ENCODE measurements around a stretch of chr22.

DNA sequence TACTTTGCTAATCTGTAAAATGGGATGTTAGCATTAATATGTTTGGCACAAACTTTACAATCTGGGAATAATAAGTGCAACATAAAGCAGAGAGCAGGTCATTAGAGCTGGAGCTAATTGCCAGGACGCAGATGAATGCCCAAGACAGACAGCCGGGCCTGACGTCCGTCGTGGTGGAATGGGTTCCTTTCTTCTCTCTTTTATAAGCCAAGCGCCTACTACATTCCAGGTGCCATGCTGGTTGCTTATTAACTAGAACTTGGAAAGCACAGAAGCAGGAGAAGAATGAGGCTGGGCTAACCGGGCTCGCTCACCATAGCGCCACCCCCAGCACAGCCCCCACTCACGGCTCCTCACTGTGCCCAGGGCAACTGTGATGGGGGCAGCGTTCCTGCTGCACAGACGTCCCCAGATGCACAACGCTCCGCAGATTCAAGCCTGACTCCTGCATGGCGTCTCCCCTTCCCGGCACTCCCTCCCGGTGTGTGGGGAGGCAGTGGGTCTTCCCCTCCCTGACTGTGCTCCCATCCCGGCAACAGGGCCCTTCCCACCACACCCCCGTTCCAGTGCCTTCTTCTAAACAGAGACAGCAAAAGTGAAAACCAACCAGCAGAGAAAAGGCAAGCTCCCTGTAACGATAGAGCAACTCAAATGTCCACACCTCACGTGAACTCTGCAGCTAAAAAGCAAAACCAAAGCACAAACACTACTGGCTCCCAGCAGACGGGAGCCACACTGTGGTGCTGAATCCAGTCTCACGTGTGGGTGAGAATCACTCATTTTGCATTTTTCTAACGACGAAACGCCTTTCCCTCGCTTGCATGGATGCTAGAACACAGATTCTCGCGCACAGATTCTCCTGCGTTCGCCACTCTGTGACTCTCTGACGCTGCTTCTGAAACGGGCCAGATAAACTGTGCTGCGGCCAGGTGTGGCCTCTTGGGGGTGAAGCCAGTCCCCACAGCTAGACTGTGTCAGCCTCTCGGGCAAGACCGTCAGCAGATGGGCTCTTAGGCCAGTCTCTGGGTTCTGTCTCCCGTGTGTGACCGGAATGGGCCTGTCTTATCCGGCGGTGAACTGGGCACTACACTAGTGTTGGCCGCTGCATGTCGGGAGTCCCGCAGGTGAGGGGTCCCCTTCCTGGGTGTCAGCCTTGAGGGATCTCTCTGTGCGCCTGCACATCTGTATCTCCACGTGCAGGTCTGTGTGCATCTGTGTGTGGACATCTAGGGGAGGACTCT, 44.3 kb downstream of the TRMU start:
- RRBS = 21% methylated on average over 2 of the region's 45 CpGs

- RRBS = no CpG with 5 or more reads among the region's 12 CpGs
Observed at GRCh38 chr22:46451265-46451737, 86.1 kb downstream of the CELSR1 start.

- RRBS = no CpG with 5 or more reads among the region's 19 CpGs
Observed at GRCh38 chr22:46457644-46458236, 79.7 kb downstream of the CELSR1 start.

GRCh38 chr22:46547812-46548372, 10.5 kb upstream of the CELSR1 start:
- RRBS = no CpG with 5 or more reads among the region's 7 CpGs

DNA sequence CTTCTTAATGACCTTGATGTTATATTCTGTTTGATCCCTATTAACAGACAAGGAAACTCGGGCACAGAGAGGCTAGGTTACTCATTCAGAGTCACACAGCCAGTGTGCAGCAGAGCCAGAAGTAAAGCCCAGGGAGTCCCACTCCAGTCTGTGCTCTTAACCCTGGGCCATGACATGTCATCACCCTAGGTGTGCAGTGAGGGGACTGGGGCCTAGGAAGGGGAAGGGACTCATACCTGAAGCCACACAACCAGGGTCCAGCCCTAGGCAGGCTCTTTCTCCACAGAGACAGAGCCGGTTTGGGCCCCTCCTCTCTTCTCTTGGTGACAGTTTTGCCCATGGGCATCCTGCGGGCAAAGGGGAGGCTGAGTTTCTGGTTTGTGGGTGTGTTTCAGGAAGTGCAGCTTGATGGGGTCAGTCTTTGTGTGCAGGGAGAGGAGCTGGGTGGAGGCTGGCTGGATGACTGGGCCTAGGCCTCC, 23.1 kb upstream of the CELSR1 start:
- RRBS = no CpG with 5 or more reads among the region's 3 CpGs

GRCh38 chr22:46563720-46564078, 26.3 kb upstream of the CELSR1 start:
- RRBS = 35% methylated on average over 1 of the region's 11 CpGs

GRCh38 chr22:46573000-46573592, 35.7 kb upstream of the CELSR1 start:
- RRBS = 84% methylated on average over 5 of the region's 15 CpGs

DNA sequence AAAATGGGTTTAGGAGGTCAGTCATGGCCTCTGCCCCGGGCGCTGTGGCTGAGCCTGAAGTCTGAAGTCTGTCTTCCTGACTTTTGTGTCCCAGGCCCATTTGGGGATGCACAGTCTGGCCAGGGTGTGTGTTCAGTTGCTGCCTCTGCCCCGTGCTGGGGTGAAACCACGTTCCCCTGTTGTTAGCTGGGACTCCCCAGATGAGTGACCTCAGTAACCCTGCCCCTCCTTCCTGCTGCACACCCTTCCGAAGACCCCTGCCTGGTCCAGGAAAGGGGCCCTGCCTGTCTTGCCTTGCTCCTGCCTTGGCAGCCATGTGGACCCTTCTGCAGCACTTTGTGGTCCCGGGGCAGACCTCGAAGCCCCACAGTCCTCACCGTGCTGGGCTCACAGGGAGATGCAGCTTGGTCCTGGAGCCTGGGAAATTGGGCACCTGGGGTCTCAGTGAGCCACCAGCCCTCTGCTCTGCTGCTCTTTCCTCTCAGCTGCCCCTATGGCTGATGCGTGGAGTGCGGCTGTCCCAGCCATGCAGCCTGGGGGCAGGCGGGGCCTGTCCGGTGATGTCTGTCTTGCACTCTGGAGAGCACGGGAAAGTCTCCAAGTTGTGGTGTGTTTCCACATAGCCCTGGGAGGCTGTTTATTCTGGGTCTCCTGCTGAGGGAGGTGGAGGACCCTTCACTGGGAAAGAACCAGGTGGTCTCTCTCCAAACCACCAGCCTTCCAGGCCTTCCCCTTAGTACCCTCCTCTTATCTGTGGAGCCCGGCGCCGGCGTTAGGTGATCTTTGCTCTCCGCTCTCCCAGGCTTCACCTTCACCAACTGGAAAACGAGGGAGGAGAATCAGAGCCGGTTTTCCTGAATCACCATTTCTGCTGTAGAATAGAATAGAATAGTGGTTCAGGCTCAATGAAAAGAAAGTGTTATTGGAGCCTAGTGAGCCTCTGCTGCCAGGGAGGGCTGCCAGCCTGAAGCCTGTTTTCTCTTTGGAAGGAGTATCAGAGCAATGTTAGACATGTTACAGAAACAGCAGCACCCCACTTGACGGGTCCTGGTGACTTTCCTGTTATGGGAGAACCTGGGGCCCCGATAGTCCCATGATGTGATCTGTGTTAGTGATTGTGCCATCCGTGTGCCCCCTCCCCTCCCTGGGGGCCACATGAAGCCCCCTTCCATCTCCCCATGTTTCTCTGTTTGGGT, 41.3 kb upstream of the GRAMD4 start:
- RRBS = 57% methylated on average over 5 of the region's 23 CpGs

GRCh38 chr22:46649267-46649669, 29.1 kb downstream of the GRAMD4 start:
- RRBS = no CpG with 5 or more reads among the region's 14 CpGs

DNA sequence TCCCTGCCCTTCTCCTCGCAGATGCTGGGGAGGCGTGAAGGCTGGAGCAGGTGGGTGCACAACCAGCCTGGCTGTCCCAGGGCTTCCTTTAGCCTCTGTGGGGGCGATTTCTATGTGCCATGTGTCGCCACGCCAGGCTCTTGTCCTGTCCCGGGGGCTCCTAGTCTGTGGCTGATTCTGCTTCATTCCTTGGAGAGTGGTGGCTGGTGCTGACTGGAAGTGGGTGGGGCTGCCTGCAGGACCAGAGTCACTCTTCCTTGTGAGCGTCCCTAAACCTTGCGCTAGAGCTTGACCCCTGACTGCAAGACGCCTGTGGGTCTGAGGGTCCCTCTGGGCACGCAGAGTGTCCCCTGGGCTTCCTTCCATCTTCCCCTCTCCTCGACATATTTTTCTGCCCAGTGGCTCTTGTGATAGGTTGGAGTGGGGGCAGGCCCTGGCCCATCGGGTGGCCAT, 30.4 kb downstream of the GRAMD4 start:
- RRBS = no CpG with 5 or more reads among the region's 12 CpGs

DNA sequence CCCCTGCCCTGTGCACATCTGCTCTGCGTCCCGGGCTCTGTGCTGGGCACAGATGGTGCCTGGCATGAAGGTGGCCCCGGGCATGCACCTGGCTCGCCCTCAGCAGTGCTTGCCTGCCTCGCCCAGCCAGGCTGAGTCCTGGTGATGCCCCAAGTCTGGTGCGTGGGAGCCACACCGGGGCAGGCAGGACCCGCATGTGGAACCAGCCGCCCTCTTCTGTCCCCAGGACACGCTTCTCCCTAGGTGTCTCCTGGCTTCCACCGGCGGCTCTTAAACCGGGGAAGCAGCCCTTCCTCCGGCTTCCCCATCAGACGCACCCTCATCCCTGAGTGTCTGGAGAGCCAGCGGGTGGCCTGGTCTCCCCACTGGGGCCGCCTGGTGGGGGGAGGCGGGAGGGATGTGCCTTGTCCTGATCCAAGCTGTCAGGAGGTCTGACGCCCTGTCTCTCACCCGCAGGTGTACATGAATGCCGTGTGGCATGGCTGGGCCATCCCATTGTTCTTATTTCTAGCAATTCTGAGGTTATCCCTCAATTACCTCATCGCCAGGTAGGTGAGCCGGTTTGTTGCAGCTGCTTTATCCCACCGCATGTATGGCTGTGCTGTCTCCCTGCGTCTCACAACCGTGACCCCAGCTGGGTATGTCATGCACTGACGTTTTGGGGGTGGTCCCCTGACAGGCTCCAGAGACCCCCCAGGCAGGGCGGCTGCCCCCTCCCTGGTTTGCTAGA, 45.1 kb downstream of the GRAMD4 start:
- RRBS = 92% methylated on average over 9 of the region's 28 CpGs

- RRBS = no CpG with 5 or more reads among the region's 9 CpGs
Observed at GRCh38 chr22:46673972-46674221, 53.7 kb downstream of the GRAMD4 start.

- RRBS = no CpG with 5 or more reads among the region's 12 CpGs
Observed at GRCh38 chr22:46684489-46685106, 53.5 kb downstream of the CERK start.

DNA sequence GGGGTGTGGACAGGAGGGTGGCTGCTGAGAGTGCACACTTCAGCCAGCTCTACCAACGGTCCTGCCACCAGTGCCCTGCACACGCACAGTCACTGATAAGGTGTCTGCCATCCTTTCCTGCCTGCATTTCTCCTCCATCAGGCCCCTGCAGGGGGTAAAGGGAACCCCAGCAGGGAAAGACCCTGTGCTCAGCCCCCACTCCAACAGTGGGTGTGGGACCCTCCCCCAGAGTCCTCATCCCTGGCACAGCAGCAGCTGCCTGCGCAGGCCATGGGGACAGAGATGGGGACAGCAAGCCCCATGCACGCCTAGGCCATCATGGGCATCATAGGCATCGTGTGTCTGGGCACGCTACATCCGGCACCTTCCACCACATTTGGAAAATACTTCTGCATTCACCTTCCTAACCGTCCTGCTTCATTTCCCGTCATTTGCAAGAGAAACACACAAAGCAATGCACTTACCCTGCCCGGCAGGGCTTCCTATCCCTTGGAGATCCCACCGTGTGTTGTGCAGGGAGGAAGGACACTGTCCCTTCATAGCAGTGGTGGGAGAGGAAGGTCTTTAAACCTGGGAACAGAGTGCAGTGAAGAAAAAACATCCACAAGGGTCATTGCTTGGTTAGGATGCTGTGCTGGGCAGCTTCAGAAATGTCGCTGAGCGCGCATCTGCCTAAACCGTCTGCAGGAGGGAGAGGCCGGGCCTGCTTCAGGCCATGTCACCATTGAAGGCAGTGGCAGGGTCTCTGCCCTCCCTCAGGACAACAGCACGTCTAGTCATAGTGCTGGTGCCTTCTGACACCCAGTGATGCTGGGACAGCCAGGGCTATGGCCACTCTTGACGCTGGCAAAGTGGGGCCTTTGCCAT, 43.1 kb downstream of the CERK start:
- RRBS = 77% methylated on average over 2 of the region's 18 CpGs

GRCh38 chr22:46730498-46731030, 7.5 kb downstream of the CERK start:
- RRBS = no CpG with 5 or more reads among the region's 5 CpGs

- RRBS = 3% methylated on average over 3 of the region's 30 CpGs
Observed at GRCh38 chr22:46762762-46763573, 518 bp downstream of the TBC1D22A start.

DNA sequence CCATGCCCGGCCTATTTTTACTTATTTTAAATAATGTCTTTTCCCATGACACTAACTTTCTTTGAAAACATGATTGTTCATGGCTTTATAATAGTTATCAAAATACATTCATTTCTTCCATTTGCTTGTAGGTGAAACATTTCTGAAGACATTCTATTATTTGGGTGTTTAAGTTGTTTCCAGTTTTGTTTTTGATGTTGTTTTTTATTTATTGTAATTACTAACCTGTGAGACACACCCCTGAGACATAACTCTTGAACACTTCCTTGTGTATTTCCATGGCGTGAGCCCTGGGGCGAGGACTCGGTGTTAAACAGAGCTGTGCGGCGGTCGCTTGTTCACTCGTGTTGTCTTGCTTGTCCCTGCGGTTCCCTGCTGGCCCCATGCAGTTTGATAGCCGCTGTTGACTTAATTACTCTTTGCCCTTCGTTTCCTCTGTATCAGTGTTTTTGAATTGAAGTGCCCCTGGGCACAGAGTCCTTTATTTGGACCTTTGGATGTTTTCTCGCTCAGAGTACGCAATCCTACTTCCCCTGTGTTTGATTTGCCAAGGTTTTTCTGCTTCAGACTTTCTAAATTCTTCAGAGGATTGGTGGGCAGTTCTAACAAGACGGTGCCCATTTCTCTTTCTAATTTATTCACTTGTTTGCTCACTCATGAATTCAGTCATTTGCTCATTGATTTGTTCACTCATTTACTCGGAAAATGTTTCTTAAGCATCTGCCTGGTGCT, 52.7 kb downstream of the TBC1D22A start:
- RRBS = no CpG with 5 or more reads among the region's 15 CpGs

DNA sequence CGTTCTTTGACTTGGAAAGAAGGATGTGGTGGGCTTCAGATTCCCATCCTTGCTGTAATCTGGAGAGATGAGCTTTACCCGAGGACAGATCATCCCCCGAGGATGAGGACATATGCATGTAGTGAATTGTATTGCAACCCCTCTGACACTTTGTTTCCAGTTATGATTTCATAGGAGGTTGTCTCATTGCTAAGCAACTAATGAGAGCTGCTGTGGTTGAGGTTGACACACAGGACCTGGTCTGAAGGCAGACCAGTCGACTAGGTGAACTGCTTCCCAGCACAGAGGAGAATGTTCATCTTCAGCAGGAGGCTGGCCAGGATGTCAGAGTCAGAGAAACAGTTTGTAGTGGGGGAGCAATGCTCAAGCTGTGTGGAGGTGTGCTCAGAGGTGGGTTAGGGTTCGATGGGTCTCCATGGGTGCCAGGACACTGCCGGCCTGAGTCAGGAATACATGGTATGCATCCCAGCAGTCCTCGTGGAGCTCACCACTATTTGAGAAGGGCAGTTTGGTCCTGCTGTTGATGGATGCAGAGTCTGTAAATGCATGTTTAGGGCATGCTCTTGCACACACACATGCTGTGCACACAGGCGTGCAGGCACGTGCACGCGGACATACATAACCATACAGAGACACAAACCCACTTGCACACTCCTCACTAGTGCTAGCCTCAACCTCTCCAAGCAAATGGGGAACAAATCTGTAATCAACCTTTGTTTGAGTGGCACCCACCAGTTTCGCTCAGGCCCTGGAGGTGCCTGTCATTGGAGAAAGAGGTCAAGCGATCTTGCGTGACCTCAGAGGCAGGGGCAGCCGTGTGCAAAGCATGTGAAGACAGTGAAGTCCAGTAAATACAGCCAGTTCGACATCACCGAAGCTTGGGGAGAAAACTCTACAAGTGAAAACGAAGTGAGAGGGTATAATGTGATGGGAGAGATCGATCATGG, 153.8 kb downstream of the TBC1D22A start:
- RRBS = no CpG with 5 or more reads among the region's 19 CpGs

GRCh38 chr22:47043684-47044163, 281.3 kb downstream of the TBC1D22A start:
- RRBS = no CpG with 5 or more reads among the region's 7 CpGs

DNA sequence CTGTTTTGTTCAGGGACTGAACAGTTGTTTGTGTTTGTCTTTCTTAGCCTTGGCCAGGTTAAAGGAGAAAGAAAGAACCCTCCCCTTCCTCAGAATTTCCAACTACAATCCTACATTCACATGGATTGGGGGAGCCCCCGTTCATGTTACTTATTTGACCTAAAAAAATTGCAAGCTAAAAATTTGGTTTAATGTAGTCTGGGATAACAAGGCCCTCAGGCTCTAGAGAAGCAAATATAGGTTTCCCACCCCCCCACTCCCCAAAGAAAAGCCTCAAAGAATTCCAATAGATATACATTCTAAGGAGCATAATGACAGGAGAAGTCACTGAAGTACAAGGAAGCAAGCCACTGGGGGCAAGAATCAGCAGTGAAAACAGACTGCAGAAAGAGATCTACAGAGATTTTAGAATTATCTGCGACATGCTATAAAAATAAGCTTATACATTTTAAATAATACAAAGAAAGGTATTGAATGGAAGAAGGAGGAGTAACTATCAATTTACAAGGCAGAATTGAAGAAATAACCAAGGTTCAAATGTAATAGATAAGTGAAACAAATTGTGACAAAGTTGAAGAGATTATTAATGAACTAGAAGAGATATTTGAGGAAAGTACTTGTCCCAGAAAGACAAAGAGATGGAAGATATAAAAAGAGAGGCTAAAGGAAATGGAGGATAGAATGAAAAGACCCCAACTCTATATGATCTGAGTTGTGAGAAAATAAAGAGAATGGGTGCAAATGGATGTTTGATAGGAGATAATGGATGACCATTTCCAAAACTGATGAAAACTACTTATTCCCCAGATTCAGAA, 343.3 kb downstream of the TBC1D22A start:
- RRBS = no CpG with 5 or more reads among the region's 2 CpGs

Measured in AG10803 (cell line).